Neural crest cell (in vitro differentiated cells): ENCODE measurements around the genes ITPK1 and ASB2.

DNA sequence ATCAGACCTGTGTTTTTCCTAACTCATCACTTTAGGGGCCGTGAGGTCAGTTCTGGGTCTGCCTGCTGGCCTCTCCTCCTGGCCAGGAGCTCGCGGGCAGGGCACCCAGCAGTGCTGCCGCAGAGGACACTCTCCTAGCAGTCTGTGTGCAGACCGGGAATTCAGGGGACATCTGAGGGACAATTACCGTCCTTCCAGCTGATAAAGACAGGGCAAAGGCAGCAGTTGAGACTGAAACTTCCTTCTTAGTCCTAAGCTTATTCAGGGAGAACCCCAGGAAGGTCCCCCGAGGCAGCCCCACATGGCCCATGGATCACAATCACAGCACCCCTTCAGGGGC, 89.6 kb downstream of the CHGA start:
- PRO-cap = no peak

DNA sequence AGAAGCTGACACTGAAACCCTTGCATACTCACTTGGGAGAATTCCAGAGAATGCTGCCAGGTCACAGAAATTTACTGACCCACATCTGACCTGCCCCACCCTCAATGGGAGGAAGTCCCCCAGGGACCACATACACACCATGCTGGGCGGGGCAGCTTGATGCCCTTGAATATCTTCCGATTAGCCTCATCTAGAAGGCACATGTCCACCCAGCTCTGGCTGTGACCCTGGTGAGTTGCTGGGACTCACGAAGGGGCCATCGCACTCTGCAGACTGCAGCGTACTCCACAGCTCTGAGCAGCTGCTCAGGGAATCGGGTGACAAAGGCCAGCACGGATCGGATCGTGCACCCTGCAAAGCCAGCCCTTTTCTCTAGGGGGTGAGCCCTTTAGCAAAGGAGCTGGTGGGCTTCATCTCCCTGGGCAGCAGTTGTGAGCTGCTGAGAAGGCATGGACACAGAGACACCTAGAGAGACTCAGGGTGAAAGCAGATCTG, 83.1 kb downstream of the ITPK1 start:
- PRO-cap = no peak

GRCh38 chr14:93036798-93037457, 78.8 kb downstream of the ITPK1 start:
- PRO-cap = bidirectional peak, plus-strand start at chr14:93037256, minus-strand start at chr14:93036919

- PRO-cap = no peak
Measured at GRCh38 chr14:93044139-93044562, 71.6 kb downstream of the ITPK1 start.

GRCh38 chr14:93085786-93086236, 29.9 kb downstream of the ITPK1 start:
- PRO-cap = no peak

GRCh38 chr14:93113178-93114247, 2.2 kb downstream of the ITPK1 start:
- PRO-cap = no peak

- PRO-cap = bidirectional peak, plus-strand start at chr14:93115510, minus-strand start at chr14:93115279; bidirectional peak, plus-strand start at chr14:93115992, minus-strand start at chr14:93115804
Measured at GRCh38 chr14:93115067-93116156, at the start of gene ITPK1. ITPK1 (minus strand) TSS chr14:93115925.

- PRO-cap = no peak
Measured at GRCh38 chr14:93135253-93135935, 19.7 kb upstream of the ITPK1 start.

DNA sequence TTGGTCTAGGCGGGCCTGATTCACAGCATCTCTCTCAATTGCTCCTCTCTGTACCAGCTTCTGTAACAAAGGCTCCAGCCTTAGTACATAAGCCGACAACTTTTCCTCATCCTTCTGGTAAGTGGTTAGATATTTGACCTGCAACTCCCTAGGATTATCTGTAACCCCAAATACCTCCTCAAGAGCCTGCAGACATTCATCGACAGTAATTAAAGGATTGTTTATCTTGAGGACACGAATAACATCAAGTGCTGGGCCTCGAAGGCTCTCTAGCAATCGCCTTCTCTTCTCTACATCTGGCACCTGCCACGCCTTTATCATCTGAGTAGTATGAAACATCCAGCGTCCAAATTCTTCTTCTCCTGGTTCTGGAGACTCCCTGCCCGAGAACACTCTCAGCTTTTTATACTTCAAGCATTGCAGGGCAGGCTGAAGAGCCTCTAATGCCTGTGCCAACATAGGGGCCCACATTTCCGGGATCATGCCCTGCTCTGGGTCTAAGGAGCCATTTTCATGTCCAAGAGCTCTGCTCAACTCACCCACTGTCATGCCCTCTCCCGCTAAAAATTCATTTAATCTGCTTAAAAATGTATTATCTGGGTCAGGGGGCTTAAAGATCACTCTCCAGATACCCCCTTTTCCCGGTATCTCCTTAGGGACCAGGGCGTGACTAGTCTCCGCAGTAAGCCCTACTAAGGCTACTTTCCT, 1.2 kb downstream of the MOAP1 start:
- PRO-cap = no peak

GRCh38 chr14:93184060-93184766, 484 bp downstream of the MOAP1 start:
- PRO-cap = bidirectional peak, plus-strand start at chr14:93184454, minus-strand start at chr14:93184395

DNA sequence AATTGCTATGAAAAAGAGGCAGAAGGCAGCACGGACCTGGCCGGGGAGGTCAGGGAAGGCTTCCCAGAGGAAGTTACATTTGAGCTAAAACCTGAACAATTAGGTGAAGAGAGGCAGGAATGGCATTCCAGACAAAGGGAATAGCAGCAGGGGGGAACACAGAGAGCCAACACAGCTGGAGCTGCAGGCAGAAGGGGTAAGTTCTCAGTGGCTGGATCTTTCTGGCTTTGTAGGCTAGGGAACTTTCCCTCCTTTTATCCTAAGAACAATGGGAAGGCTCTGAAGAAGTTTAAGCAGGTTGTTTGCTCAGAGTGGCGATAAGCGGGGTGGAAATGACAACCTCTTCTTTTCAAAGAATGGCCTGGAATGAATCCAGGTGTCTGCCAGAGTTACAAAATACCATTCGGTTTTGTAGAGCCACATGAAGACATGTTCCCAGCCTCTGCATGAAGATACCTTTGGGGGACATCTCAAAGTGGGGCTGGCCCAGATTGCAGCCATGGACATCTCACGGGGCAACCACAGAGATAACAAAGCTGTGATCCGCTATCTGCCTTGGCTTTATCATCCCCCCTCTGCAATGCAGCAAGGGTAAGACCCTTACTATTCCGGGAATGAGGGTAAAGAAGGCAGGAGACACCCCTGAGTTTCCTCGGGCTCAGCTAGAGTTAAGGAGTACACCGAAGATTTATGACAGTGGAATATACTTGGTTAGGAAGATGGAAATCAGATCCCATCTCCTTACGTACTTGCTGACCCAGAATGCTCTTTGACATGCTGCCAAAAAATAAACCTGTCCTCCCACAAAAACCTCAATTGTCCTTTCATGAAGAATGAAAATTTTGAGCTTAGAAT, 99.8 kb downstream of the PRIMA1 start:
- PRO-cap = no peak

- PRO-cap = no peak
Measured at GRCh38 chr14:93757072-93757608, 31.1 kb downstream of the PRIMA1 start.

DNA sequence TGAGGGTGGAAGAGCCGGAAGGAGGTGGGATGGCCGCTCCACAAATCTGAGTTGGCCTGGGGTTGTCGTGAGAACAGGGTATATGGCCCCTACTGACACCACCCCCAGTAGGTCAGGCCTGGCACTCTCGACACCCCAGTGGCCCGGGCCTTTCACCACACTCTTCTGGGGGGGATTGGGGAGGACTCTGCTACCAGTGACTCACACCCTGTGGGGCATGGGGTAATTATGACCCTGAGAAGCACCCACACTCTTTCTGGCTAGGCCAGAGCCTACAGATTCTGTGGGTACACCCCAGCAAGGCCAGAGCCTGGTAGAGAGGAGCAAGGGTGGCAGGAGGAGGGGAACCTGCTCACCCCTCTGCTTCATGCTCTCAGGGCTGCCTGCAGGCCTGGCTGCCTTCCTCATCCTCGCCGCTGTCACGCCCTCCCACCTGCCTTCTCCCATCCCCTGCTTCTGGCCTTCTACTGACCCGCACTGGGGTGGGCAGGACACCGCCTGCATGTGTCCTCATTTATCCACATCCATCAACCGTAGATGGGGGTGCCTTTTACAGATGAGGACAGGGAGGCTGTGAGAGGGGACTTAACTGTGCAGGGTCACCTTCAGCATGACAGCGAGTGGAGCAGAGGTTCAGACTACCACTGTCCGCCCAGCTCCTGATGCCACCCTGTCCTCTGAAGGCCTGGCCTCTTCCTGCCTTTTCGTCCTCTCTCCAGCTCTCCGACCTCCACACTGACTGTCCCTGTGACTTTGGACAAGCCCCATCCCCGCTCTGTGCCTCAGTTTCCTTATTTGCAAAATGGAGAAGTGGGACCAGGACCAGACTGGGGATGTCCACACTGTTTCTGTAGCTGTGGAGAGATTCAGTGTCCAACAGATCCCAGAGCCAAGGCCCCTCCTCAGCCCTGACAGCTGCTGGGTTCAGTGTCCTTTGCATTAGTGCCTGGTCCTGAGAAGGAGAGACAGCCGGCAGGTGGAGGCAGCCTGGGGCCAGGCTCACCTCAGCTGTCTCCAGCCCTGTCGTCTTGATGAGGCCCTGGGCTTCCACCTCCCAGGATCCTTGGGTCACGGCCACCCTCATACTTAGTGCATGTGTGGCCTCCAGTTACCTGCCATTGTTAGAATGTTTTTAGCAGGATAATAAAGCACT, 18.2 kb downstream of the ASB2 start:
- PRO-cap = no peak

- PRO-cap = no peak
Measured at GRCh38 chr14:93965336-93965653, 11.1 kb downstream of the ASB2 start.

- PRO-cap = bidirectional peak, plus-strand start at chr14:93976199, minus-strand start at chr14:93976082; bidirectional peak, plus-strand start at chr14:93976875, minus-strand start at chr14:93976739
Measured at GRCh38 chr14:93975829-93976950, at the start of gene ASB2. ASB2 (minus strand) TSS chr14:93976570.

DNA sequence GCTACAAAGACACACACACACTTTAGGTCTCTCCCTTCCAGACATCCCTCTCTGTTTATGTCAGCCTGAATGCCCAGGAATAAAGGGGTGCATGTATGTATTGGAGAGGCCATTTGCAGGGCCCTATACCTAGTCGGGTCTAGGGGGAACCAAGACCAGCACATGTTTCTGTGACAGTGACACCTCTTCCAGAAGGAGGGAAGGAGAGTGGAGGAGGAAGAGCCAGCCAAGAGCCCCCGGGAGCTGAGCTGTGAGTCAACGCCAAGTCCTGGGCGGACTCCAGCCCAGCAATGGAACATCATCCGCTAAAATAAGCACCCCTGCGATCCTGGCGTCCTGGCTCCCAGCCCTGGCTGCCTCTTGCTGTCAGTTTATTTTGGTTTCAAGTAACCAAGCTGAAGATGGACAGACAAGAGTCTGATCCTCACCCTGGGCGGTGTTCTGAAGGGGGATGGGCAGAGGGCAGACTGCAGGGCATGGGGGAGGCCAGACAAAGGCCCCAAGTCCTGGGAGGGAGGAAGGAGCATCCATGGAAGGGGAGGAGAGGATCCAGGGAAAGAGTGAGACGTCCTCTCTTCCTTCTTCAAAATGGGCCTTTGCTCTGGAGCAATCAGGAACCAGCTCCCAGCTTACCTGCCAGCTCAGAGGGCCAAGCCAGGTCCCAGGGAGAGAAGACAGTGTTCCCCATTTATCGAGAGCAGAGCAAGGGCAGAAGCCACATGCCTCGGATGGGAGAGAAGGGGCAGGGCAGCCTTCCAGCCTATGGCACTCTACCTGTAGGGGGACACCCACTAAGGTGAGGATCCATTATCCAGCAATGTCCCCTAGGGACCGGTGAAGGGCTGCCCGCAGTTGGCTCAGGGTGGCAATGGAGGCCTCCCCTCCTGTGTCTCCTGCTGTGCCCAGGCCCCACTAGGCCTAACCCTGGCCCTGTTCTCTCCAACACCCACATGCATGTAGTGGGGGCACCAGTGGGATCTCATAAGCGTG, 4.6 kb upstream of the ASB2 start:
- PRO-cap = no peak

DNA sequence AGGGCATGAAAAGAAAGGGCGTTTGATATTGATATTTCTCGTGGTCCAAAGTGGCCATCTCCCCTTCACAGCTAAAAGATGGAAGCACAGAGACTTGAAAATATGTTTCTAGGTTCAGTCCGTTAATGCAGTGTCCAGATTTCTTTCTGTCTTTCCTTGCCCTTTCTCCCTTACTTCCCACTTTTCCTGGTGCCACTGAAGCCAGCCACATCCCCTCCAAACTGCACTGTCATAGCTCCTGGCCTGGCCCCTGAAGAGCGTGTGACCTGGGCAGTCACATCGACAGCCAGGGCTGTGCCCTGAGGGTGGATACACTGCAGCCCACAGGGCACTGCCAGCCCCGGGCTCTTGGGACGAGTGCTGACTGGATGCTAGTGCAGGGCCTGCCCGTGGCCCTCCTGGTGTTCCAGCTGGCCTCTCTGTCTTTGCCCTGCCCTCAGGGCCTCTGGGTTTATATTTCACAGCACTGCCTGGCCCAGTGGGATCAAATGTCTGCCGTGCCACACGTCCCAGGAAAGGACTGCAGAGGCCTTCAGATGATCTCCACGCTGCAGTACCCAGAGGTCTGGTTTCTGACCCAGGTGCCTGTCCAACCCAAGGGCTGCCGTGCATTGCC, 10.2 kb upstream of the CCDC197 start:
- PRO-cap = no peak

- PRO-cap = no peak
Measured at GRCh38 chr14:94042489-94042882, 16.3 kb downstream of the OTUB2 start.

DNA sequence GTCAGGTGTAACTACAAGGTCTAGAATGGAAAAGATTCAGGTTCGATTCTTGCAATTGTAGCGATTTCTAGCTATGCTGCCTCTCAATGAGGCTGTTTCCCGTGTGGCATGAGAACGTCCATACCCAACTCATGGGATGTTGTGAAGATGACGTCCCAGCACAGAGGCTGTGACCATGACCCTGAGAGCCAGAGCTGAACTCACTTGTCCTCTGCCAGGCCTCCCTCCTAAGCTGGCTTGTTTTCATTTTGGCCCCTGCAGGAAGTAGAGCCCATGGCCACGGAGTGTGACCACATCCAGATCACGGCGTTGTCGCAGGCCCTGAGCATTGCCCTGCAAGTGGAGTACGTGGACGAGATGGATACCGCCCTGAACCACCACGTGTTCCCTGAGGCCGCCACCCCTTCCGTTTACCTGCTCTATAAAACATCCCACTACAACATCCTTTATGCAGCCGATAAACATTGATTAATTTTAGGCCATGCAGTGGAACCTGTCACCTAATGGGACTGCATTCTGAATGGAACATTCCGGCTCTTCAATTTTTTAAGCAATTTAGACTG, 19.4 kb downstream of the OTUB2 start:
- PRO-cap = no peak

DNA sequence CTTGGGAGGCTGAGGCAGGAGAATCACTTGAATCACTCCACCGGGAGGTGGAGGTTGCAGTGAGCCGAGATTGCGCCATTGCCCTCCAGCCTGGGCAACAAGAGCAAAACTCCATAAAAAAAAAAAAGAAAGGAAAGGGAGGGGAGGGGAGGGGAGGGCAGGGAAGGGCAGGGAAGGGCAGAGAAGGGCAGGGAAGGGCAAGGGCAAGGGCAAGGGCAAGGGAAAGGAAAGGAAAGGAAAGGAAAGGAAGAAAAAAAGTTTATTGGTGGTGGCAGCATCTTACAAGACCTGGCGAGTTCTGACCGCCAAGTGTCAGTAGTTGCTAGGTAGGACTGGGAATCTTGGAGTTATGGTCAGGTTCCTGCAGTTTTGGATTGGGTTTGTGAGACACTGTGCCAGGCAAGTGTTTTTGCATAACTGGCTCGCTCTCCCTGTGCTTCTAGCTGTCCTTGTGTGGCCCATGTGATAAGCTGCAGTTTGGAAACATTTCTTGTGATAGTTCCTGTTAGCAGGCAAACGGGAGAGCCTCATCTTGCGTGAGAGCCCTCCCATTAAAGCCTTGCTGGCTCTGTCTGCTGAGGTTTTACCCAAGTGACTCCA, 20.1 kb downstream of the IFI27L2 start:
- PRO-cap = no peak